ENCODE results near the gene ZNF79.

GRCh38 chr9:125215137-125215505 lies 14.8 kb downstream of the RABEPK start:
- PRO-cap, 2 experiments: no peak in any of the 2 experiments

- PRO-cap, 2 experiments: no peak in any of the 2 experiments
These were observed 163.1 kb downstream of the GAPVD1 start for GRCh38 chr9:125424668-125425278.

GRCh38 chr9:125649198-125649728 lies 57.7 kb downstream of the MAPKAP1 start:
- PRO-cap, 2 experiments: no peak in any of the 2 experiments

DNA sequence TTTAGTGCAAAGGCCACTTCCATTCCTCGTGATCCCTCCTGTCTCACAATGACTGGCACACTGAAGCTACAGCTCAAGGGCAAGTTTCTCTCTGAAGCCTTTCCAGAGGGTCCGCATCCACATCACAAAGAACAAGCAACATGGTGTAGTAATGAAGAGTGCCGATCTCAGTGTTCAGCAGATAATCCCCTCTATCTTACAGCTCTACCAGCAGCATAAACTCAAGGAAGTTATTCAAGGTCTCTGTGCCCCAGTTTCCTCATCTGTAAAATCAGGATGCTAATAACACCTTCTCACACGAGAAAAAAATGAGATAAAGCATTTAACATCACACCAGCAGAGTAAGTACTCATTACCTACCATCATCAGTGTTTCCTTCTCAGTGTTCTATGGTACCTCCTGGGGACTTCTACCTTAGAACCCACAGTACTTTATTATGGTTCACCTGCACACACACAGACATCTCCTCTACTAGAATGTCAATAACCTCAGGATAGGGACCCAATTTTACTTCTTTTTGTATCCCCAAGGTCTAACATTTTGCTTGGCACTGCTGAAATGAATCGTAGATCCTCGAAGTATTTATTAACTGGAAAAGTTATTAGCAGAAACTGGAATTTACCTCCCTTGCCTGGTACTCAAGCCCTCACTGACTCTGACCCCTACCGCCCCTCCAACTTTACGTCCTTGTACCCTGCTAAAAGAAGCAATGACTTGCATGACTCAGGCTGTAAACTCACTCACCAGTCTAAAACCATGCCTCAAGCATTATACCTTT lies 2.8 kb downstream of the MAPKAP1 start:
- PRO-cap, 2 experiments: no peak in any of the 2 experiments

DNA sequence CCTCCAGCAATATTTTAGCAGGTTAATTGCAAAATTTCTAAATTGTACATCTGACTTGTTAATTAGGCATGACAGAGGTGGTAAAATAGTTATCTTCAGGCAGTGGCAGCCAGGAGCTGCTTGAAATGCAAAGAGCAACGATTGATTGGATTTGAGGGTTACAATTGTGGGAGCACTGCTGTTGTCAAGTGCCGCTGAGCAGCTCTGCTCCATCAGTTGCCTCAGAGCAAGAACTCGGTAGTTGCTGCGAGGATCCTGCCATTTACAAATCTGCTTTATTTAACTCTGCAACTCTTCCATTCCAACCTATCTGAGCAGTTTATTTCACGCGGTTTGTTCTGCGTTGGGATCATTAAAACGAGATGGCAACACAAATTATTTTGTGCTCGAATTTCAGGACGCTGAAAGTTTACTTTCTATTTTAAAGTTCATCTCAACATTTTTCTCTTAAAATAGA lies 12.6 kb downstream of the PBX3 start:
- PRO-cap, 2 experiments: no peak in any of the 2 experiments

- PRO-cap, 2 experiments: no peak in any of the 2 experiments
These were observed 41.1 kb downstream of the MVB12B start for GRCh38 chr9:126367674-126368182.

- PRO-cap, 2 experiments: no peak in any of the 2 experiments
These were observed 48.6 kb downstream of the MVB12B start for GRCh38 chr9:126375217-126375718.

DNA sequence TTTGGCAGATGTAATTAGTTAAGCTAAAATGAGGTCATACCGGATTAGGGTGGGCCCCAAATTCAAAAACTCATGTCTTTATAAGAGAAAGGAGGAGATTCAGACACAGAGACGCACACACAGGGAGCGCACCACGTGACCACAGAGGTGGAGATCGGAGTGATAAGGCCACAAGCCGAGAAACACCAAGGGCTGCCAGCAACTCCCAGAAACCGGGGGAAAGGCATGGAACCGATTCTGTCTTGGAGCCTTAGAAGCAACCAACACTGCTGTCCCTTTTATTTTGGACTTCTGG lies 31.8 kb upstream of the LMX1B start:
- PRO-cap, 2 experiments: no peak in any of the 2 experiments

DNA sequence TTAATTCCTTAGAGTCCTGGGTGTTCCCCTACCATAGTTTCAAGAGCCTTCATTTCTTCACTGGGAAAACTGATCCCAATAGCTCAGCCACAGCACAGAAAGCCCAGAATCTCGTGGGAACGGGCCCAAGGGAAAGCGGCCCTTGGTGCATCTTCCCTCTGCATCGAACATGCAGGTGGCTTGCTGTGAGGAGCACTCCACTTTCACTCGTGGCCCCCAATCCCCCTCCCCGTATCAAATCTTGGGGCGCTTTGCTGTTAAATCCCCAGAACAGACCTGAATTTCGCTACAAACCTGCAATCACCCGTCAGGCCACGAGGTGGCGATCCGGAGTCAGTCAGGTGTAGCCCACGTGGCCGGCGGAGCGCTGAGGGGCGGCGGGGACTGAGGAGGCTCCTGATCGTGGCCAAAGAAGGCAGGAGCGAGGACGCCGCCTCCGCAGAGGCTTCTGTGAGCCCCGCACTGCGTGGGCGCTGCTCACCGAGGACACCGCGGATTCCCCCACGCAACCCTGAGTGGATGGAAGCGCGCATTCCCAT lies 91.5 kb downstream of the LMX1B start:
- PRO-cap, 2 experiments: no peak in any of the 2 experiments

- PRO-cap, 2 experiments: no peak in any of the 2 experiments
These were observed 27.3 kb upstream of the ZBTB34 start for GRCh38 chr9:126832927-126833717.

DNA sequence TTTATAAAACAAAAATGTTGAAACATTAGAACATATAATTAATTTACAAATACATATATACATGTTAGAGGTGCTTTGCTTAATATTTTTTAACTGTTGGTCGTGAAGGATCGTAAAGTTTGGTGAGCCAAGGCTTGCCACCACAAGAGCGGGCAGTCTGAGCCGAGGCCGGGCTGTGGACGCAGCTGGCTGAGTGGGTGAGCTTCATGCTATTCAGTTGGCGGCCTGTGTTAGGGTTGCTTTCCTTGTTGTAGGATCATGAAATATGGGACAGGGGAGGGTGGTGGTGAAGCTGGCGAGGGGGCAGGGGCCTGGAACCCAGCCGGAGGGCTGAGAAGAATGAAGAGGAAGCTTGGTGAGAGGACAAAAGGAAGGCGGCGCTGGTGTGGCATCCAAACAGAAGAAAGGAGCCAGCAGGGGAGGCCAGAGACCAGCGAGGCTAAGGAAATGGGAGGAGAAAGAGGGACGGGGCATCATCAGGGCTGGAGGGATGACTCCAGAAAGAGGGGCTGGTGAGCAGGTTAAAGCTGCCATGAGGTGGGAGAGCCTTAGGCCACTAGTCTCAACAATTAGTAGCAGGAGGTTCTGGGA lies 18.3 kb downstream of the RALGPS1 start:
- PRO-cap, 2 experiments: no peak in any of the 2 experiments

DNA sequence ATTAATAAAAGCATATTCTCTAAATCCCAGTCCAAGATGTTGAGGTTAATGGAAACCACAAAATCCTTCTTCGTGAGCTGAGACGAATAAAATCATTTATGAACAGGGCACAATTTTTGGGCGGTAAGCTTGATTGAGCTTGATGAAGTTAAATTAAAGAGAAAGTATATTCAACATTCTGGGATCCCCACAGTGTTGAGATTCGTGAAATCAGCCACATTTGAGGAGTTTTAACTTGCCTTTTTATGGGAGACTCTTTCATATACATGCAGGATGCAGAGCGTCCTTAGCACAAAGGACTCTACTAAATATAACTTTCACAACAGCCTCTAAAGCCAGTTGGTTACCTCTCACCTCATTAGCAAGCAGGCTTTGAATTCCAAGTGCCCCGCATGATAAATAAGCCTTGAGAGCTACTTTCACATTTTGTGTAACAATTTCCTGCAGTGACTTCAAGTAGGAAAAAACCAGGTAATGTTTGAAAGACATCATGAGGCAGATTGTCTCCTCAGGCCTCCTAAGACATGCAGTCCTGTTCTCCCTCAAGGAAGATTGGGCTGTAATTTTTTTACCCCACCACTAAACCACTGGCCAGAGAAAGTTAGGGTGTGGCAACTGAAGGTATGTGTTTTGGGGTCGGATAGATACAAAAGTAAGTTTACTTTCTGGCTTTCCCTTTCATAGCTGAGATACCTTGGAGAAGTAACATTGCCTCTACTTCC lies 50.5 kb downstream of the RALGPS1 start:
- PRO-cap, 2 experiments: no peak in any of the 2 experiments

DNA sequence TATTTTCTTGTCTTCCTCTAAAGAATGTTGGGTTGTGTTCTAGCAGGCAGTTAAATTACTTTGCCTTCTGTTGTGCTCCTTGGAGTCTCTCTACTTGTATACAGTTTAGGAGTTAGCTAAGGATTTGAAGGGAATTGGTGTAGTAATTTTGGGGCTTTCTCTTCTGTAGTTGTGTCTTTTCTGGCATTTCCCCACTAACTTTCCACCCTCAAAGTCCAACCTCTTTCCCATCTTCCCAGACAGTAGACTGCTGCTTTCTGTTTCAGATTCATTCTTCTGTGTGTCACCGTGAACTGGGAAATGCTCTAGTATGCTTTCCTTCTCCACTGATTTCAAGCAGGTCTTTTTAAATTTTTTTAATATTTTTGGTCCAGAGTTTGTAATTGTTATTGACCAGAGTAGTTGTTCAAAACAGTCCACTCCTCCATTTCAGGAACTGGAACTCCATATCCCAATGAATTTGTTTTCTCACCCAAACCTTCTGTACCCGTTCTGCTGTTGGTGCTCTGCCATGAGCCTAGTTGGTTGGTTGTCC lies 4.6 kb upstream of the ANGPTL2 start:
- PRO-cap, 2 experiments: no peak in any of the 2 experiments

GRCh38 chr9:127135945-127136144 lies 13.4 kb upstream of the ANGPTL2 start:
- PRO-cap, 2 experiments: no peak in any of the 2 experiments

GRCh38 chr9:127183997-127184643 lies 61.7 kb upstream of the ANGPTL2 start:
- PRO-cap, 2 experiments: no peak in any of the 2 experiments

DNA sequence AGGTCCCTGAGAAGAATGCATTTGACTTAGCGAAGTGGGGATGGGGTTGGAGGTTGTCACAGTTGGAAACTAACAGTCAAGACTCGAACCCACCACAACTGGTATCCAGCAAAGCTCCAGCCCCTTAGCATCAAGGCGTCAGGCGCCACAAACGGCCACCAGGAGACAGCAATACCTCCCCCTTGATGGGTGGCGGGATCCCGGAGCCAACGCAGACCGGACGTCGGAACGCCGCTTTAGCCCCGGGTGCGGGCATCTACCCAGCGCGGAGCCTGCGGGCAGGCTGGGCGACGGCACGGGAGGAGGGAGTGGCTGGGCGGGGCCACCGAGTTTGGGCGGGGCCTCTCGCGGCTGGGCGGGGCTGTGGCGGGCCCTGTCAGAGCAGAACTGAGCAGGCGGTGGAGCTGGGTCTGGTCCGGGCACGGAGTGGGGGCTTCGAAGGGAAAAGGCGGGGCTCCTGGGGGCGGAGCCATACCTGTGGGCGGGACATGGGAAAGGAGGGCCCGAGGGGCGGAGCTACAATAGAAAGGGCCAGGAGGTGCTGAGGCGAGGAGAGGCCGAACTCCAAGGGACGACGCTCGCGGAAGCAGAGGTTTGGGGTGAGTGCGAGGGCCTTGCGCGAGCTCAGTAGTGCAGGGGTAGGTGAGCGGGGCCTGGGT lies 40.4 kb upstream of the GARNL3 start:
- PRO-cap, 2 experiments: peak in 2 of 2 experiments; most common plus-strand start position 521 of the sequence (in 1)

GRCh38 chr9:127226271-127226709 lies 38.3 kb upstream of the GARNL3 start:
- PRO-cap, 2 experiments: no peak in any of the 2 experiments

GRCh38 chr9:127311187-127311795 lies 46.7 kb downstream of the GARNL3 start:
- PRO-cap, 2 experiments: no peak in any of the 2 experiments

- PRO-cap, 2 experiments: no peak in any of the 2 experiments
These were observed 33.9 kb upstream of the SLC2A8 start for GRCh38 chr9:127363003-127363634.

DNA sequence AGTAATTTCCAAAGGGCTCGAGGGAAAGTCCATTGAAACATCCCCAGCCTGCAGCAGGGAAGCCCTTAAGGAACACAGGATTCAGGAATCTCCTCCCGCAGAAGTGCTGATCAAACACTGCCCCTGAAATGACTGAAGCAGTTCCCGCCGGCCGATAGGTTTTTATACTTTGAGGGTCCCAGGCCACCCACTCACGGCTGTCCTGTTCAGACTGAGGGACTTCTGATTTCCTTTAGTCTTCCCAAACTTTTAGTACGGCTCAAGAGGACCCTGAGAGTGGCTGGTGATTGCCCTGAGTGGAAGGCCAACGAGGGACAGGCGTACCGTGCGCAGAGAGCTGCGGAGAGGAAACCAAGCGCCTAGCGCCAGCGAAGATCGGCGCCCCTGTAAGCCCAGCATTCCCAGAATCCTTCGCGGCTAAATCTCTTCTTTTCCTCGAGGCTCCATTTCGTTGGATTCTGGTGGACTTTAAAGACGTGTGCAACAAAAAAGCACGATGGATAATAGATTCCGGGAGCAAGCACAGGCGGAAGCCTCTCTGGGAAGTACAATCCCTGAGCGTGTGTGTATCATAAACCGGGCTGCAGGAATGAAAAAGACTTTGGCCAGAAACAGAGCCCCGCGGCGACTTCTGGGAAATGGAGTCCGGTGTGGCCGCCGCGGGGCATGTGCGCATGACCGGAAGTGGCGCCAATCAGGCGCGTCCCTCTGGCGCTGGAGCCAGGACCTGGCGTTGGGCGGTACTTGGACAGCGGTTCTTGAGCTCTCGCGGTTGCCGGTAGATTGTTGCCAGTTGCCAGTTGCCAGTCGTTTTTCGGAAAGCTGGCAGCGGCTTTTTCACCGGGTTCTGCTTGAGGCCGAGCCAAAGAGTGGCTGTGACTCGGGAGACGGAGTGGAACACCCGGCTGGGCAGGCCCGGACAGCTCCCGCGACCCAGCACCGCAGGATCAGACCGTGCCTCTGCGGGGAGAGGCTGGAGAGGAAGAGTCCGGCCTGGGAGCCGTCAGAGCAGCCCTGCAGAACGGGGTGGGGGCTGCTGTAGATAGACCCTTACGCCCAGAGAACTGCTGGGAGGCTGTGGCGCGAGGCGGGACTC lies at the start of gene ZNF79:
Gene ZNF79 (plus strand): TSS at position 693 of the 1,096 bp plus-strand sequence.
- PRO-cap, 2 experiments: peak in 2 of 2 experiments; most common plus-strand start position 751 of the sequence (in 2); most common minus-strand start position 386 of the sequence (in 2)

Measured in cytotoxic T cell (primary cell).